HT-29 (cell line): ENCODE results near the genes ZP2, SDR42E2 and USP31.

DNA sequence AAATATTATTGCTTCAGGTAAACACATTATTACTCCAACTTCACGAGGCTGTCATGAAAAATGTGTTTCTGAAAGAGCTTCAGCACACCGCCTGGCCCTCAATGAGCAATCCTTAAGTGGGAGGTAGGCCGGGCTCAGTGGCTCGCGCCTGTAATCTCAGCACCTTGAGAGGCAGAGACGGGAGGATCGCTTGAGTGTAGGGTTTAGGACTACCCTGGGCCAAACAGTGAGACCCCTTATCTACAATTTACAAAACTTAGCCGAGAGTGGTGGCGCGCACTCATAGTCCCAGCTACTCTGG lies 811 bp downstream of the THUMPD1 start:
- RAMPAGE, long total RNA = no peak

DNA sequence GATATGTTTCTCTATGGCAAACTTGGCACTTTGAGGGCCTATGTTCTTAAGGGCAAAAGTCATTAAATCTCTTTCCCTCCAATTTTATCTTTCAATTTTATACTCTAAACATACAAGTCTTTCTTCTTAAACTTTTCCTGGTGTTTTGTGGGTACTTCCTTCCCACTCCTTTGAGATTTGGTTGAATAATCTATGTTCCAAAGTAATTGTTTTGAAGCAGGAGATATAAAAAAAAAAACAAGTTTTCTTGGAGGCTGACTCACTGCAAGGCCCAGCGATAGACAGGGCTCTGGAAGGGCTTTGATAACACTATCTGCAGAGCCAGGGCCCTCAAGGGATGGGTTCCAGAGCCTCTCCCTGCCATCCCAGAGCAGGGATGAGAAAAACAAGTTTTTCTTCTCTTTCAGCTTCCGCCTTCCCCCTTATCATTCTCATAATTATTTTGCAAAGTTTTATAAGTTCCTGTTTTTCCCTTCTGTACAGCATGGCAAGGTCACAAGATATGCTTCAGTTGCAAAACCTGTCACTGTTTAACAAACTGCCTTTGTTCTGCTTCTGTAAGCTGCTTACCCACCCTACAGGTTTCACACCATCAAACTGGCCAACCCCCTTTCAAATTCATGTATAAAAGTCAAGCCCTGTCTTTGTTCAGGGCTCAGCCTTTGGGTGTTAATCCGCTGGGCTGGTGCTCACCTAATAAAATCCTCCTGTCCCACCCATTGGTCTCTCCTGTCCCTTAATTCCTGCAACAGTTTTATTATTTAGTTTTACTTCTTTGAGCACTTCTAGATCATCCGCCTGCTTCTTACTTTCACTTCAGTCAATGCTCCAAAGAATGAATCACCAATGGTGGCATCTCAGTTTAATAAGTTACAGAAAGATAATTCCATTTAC lies 5.5 kb upstream of the THUMPD1 start:
- RAMPAGE, long total RNA = no peak

- RAMPAGE, long total RNA = no peak
Measured at GRCh38 chr16:20856713-20857497, 43.3 kb downstream of the DCUN1D3 start.

DNA sequence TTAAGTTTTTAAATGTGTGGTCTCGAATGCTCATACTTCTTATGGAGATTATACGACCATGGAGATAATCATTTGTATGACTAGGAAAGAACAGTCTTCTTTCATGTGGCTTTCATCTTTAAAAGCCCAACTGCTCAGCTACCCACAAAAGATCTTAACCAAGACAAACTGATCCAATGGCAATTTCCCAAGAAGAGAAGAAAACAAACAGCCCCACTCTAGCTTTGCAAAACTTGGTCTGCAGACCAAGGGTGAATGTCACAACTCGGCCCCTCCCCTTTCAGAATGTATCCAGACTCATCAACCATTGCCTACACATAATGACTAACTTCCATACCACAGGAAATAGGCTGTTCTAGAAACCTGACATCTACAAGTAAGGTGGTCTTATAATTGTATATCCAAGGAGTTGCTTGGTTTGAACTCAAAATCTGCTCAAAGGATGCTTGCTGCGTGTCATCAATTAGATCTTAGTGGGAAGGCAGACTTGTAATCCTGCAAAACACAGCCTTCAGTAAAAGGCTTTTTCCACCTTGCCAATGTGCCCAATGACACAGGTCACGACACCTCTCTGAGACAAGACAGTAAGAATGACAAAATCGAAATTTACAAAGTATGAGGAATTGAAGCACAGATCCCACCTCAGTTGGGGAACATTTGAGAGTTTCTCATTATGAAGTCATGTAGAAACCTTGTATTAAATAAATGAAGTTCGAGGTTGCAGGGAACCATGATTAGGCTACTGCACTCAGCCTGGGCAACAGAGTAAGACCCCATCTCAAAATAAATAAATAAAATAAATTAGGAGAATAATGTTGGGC lies 15.8 kb downstream of the DCUN1D3 start:
- RAMPAGE, long total RNA = no peak

- RAMPAGE, long total RNA = no peak
Measured at GRCh38 chr16:21033506-21034168, 117.0 kb downstream of the DNAH3 start.

GRCh38 chr16:21211378-21211742 lies at the start of gene ZP2:
Gene ZP2 (minus strand): TSS chr16:21211574.
- RAMPAGE, long total RNA = no peak

DNA sequence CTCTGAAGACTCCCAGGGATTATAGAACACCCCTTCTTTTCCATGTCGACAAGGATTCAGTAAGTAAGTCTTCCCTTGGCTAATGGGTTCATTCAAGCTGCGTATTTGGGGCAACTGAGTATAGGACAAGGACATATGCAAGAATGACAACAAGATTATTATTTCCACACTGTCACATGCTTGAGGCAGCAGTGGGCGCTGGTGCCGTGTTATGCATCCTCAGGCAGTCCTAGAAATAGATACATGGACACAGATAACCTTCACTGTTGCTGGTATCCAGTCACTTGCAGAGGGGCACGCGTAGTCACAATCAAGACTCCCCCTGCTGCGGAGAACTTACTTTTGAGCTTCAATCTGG lies 1.1 kb downstream of the CRYM start:
- RAMPAGE, long total RNA = no peak

DNA sequence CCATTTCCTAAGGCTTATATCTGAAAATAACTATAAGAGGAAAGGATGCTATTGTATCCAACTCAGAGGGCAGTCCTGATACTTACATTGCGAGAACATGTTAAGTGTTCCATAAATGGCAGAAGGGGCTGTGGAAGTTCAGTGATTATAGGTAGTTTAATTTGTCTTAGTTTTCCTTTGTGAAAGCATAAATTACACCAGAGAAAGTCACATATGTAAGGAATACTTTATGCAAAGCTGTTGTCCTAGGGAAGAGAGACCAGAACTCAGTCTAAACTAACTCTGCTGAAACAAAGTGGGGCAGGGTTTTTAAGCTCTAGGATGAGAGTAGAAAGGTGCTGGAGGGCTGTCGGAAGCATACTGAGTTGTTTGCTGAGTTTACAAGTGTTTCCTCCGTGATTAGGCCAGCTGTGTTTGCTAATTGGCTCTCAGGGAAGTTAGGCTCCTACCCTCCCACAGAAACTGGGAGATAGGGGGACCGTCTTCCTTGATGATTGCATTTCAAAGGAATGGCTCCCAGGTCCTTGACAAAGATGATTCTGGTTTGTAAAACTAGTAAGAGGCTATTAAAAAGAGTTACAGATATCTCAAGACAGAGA lies 24.3 kb upstream of the CRYM start:
- RAMPAGE, long total RNA = no peak

- RAMPAGE, long total RNA = no peak
Measured at GRCh38 chr16:21363728-21364162, 85.7 kb upstream of the CRYM start.

DNA sequence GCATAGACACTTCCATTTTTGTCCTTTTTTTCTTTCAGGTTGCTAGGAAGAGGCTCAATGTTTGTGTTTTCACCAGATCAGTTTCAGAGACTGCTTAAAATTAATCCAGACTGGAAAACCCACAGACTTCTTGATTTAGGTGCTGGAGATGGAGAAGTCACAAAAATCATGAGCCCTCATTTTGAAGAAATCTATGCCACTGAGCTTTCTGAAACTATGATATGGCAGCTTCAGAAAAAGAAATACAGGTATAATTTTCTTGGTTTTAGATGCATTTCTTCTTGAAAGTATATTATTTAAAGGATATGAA lies 18.4 kb downstream of the METTL9 start:
- RAMPAGE, long total RNA = no peak

- RAMPAGE, long total RNA = no peak
Measured at GRCh38 chr16:21629514-21630023, 22.8 kb downstream of the IGSF6 start.

DNA sequence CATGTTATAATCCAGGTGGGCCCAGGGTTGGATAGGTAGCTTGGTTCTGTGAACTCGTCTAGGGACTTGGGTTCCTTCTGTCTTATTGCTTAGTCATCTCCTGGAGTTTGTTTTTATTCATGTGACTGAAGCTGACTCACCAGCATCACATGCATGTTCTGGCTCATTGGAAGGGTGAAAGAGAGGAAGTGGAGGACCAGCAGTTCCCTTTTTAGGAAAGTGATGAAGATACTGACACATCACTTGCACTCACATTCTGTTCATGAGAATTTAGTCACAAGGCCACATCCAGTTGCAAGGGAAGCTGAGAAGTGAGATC lies 67.1 kb downstream of the NPIPB4 start:
- RAMPAGE, long total RNA = no peak

GRCh38 chr16:22162193-22162790 lies at the start of gene SDR42E2:
Gene SDR42E2 (plus strand): TSS chr16:22162506.
- RAMPAGE, long total RNA = no peak

GRCh38 chr16:22217819-22218389 lies 11.8 kb downstream of the EEF2K start:
- RAMPAGE, long total RNA = no peak

GRCh38 chr16:22286643-22287149 lies 10.5 kb upstream of the POLR3E start:
- RAMPAGE, long total RNA = no peak

GRCh38 chr16:22635151-22635843 lies 124.6 kb downstream of the NPIPB5 start:
- RAMPAGE, long total RNA = no peak

GRCh38 chr16:23058238-23058624 lies 91.0 kb downstream of the USP31 start:
- RAMPAGE, long total RNA = no peak

GRCh38 chr16:23124300-23124769 lies 24.9 kb downstream of the USP31 start:
- RAMPAGE, long total RNA = no peak

DNA sequence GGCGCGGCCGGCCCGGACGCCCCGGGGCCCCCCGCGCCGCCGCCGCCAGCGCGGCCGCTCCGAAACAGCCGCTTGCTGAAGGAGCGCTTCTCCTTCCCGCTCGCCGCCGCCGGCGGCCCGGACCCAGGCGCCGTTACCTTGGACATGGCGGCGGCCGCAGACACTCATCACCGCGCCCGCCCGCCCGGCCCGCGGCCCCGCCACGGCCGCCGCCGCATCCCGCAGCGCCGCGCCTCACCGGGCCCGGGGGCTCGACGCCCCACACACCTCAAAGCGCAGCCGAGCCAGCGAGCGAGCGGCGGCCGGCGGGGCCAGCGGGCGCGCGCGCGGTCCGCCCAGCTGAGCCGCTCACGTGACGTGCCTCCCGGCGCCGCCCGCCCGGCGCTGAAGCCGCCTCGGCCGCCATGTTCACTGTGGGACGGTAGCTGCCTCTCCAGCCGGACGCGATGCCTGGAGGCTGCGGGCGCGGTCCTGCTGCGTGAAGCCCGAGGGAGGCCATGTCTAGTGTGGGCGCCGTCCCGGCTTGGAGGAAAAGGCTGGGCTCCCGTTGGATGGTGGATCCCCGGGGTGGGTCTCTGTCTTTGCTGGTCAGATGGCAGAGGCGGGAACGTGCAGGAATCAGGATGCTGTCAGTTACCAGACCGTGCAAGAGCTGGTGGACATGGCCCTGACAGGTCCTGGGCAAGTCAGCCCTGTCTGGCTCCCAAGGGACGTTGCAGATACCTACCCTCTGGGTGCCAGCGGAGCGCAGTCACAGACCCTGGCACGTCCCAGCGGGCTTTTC lies at the start of gene USP31:
TSS of gene USP31 (minus strand) at position 328 of the 784 bp plus-strand sequence.
- RAMPAGE, long total RNA = no peak

- RAMPAGE, long total RNA = no peak
Measured at GRCh38 chr16:23348558-23349025, 46.5 kb downstream of the SCNN1B start.